Cardiac septum (tissue), 1 donor: Measurements from ENCODE around the genes TMEM187 and MPP1.

- PRO-cap: no peak
Measured at GRCh38 chrX:153723170-153724001, 801 bp downstream of the BCAP31 start.

DNA sequence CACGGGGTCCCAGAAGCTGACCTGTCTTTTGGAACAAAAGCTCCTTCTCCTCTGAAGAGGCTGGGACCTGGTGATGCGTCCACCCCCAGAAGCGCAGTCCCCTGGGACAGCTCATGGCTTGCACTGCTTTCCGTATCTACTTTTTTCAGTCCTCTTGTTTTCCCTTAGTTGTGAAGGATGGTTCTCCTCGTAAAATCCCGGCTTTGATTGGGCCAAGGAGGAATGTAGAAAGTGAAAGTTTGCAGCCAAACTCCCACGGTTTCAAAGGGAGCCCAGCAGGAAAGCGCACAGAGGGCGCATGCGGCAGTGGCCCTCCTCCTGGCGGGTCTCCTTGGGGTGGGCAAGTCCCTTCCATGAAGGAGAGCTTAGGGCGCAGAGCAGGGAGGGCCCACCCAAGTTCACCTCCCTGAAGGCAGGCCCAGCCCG, 2.2 kb downstream of the PDZD4 start:
- PRO-cap: no peak

- PRO-cap: no peak
Measured at GRCh38 chrX:153900661-153901404, 3.6 kb upstream of the AVPR2 start.

DNA sequence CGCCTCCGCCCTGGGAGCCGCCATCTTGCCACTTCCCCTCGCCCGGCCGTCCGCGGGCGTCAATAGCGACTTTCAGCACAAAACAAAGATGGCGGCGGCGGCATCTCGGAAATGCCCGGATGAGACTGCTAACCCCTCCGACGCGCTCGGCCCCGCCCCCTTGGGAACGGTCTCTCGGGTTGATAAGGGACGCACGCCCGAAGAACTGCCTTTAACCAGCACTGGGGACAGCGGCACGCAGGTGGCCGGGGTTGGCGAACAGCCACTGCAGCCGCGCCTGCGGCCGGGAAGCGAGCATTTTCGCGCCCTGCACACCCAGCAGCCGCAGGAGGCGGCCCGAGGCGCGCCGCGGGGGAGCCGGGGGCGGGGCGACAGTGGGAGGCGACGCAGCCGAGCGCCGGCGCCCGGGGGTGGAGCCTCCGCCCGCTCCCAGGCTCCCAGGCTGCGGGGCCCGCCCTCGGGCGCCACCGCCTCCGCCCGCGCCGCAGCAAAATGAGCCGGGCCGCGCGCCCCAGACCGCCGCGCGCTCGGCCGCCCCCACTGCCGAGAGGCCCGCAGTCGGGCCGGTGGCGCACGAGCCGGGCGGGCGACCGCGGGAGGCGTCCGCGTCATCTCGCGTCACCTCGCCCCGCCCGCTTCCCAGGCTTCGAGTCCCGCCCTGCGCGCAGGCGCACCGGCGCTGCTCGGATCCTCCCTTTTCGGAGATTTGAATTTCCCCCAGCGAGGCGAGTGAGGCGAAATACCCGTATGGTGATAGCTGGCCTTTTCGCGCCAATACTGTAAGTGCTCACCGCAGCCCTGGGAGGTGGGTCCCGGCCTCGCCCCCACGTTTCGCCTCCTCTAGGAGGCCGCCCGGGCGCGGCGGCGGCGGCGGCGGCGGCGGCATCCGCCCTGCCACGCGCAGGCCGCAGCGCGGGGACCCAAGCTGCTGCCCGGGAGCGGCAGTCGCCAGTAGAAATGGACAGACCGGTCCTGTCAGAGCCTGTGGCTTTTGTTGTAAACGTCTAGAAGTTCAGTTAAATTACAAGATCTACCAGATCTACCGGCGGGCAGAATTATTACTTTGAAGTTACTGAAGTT, at the start of gene TMEM187:
TSS of gene TMEM187 (plus strand) at position 673 of the 1,080 bp plus-strand sequence.
- PRO-cap: bidirectional peak, plus-strand start at position 214 of the sequence, minus-strand start at position 64 of the sequence; bidirectional peak, plus-strand start at position 723 of the sequence, minus-strand start at position 324 of the sequence

- PRO-cap: no peak
Measured at GRCh38 chrX:153999589-154000464, 19.9 kb downstream of the IRAK1 start.

DNA sequence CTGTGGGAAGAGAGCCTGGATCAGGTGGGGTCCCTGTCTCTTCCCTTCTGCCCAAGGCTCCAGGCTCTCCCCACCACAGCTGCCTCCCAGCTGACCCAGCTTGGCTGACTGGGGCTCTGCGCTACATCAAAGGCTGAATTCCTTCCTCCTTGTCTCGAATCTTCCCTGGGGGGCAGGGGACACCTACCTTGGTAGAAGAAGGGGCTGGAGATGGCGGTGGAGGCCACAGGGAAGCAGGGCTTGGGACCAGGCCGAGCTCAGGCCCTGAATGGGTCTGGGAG, 974 bp downstream of the IRAK1 start:
- PRO-cap: no peak

DNA sequence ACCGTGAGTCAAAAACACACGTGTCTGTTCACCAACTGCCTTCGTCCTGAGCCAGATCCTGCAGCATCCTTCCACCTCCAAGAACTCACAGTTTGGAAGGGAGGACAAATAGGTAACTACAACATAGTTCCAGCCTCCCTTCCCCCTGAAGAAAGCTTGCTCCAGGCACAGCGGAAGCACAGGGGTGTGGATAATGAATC, 19.0 kb upstream of the IRAK1 start:
- PRO-cap: no peak

- PRO-cap: no peak
Measured at GRCh38 chrX:154348113-154349274, 25.9 kb downstream of the FLNA start.

DNA sequence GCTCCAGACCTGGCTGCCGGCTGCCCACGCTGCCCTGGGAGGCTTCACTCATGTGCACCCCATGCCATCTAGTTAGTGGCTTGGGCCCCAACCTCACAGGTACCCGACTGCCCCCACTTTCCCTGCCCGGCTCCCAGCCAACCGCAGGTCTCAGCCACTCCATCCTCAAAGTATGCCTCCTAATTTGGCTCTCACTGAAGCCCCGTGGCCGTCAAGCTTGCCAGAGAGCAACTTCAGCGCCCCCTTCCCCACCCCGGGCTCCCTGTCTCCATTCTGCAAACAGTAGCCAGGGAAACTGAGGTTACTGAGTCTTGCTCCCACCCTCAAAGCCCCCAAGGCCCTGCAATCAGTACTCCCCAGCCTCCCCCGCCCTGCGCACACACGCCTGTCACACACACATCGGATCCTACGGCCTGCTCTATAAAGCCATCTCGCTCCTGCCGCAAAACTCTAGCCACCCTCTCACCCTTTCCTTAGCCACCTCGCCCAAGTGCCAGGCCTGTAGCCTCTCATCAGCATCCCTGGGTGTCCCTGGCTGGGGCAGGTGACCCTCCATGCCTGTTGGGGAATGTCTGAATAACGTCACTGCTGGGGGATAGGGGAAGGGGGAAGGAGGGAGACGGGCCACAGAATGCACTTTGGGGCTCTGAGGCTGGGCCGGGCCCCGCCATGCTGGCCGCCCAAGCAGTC, 18.2 kb downstream of the FLNA start:
- PRO-cap: no peak

DNA sequence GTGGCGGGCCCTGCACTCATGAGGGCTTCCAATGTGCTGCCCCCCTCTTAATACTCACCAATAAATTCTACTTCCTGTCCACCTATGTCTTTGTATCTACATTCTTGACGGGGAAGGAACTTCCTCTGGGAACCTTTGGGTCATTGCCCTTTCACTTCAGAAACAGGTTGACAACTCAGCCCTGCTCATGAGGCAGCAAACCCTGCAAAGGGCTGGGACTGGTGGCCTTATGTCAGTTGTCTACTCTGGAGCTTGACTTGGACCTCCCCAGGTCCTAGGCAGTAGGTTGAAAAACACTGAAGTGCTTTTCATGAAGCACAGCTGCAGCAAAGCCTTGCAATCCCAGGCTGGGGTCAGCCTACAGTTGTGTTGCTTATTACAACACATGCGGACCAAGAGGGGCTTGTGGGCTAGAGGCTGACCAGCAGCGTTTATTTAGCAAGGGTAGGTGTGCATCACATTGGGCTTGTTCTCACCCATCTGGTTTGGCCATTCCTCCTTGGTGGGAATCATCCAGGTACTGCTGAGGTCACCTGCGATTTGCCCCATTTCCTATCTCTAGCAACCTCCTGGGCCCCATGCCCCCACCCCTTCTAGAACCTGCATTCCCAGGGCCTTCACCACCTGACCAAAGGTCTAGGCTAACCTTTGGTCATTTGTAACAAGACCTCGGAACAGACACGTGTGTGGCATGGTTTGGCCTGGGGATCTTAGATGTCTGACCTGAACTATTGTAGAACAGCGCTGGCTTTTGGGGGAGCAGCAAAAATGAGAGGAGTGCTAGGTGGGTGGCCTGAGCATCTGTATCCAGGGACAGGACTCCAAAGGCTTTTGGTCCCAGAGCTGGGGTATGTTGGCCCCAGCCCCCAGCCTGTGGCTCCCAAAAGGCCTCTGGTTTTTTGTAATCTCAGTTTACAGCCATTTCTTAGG, 2.9 kb downstream of the RPL10 start:
- PRO-cap: unidirectional peak, plus-strand start at position 101 of the sequence

GRCh38 chrX:154465579-154466643, 7.8 kb downstream of the PLXNA3 start:
- PRO-cap: no peak

DNA sequence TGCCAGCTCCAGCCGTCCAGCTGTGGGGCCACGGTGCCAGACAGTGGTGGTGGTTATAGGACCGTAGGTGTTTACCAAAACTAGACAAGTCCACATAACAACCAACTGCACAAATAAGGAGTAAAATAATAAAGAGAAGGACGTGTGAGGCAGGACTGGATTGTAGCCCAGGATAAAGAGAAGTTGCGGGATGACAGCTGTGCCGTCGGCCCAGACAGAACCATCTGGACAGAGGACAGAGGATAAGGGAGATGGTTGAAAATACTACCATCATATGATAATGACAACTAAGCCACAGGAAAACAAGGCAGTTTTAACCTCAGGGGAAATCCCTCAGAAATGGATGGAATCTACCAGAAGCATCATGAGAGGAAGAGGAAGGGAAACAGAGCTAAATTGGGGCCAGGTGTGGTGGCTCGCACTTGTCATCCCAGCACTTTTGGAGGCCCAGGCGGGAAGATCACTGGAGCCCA, 3.6 kb downstream of the LAGE3 start:
- PRO-cap: no peak

- PRO-cap: no peak
Measured at GRCh38 chrX:154484475-154485246, 1.8 kb downstream of the UBL4A start.

DNA sequence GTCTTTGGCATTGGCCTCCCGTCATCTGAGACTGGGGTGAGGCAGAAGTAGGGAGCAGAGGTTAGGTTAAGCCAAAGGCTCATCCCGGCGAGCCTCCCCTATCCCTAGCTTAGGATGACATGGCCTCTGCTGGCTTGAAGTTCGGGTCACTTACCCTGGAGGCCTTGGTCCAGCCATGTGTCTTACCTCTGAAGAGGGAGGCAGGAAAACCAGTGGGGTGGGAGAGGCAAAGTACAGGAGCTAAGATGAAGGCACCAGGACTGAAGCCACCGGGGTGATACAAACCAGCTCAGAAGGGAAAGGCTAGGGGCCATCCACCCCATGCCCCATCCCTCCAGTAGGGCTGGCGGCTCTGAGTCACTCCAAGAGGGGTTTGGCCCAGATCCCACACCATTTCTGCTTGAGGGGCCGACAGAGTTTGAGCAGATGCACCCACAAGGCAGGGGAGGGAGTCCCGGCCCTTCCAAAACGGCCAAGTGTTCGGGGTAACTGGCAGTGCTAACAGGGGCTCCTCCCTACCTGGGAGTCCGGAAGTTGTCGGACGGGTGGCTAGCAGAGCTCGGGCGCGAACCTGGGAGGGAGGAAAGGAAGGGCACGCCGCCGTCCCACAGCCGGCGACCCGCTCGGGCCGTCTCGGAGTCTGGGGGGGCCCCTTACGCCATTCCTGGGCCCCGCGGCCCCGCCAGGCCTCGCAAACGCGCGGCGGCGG, 487 bp downstream of the SLC10A3 start:
- PRO-cap: no peak

DNA sequence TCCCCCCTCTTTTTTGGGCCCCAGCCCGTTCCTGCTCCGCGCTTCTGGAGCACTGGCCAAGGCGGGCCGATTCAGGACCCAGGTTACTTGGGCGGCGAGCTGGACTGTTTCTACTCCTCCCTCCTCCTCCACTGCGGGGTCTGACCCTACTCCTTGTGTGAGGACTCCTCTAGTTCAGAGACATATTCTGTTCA, 302 bp downstream of the IKBKG start:
- PRO-cap: no peak

GRCh38 chrX:154727639-154728509, 23.0 kb downstream of the GAB3 start:
- PRO-cap: unidirectional peak, plus-strand start at chrX:154728210

DNA sequence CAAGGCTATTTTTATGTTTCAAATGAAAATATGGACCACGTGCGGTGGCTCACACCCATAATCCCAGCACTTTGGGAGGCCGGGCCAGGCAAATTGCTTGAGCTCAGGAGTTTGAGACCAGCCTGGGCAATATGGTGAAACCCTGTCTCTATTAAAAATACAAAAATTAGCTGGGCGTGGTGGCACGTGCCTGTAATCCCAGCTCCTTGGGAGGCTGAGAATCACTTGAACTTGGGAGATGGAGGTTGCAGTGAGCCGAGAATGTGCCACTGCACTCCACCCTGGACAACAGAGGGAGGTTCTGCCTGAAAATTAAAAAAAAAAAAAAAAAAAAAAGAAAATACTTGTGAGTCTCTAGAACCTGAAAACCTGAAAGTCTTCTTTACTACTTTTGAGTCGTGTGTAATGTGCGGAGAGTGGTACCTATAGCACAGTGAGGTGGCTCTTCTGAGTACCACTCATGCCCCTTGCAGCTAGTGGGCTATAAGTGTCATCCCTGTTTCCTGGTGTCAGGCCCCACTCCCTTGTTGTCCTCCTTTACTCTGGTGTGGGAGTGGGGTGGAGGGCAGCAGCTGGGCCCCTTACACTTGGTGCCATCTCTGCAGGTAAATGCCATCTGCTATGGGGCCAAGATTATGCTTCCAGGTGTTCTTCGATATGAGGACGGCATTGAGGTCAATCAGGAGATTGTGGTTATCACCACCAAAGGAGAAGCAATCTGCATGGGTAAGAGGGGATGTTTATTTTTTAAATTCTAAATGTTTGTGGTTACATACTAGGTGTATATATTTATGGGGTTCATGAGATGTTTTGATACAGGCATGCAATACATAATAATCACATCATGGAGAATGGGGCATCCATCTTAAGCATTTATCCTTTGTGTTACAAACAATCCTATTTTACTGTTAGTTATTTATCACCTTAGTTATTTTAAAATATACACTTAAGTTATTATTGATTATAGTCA, 7.8 kb downstream of the DKC1 start:
- PRO-cap: no peak

DNA sequence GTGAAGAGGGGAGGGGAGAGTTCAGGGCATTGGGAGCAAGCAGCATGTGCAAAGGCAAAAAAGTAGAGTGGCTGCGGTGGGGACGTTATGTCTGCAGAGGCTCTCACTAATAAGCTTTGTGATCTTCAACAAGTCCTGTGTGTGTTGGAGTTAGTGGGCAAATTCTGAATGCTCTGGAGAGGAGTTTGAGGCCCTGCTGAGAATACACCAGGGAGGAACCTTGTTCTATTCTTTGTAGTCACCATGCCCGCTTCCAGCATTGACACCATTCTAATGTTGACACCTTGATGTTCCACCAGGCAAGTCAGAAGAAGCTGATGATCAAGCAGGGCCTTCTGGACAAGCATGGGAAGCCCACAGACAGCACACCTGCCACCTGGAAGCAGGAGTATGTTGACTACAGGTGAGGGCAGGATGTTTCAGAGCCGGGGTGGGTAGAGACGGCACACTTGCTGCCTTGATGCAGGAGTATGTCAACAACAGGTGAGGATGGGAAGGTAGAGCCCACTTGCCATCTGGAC, 11.7 kb downstream of the DKC1 start:
- PRO-cap: no peak

- PRO-cap: bidirectional peak, plus-strand start at chrX:154805610, minus-strand start at chrX:154805364
Measured at GRCh38 chrX:154804704-154806026, at the start of gene MPP1. TSS of gene MPP1 (minus strand) at chrX:154805485.

- PRO-cap: no peak
Measured at GRCh38 chrX:154980617-154981494, 41.7 kb downstream of the F8 start.